SEM (cell line): ENCODE measurements around the gene NLN.

- PRO-cap: no peak
Observed at GRCh38 chr5:61275805-61276300, 56.2 kb upstream of the ZSWIM6 start.

- PRO-cap: no peak
Observed at GRCh38 chr5:61319223-61320253, 12.5 kb upstream of the ZSWIM6 start.

DNA sequence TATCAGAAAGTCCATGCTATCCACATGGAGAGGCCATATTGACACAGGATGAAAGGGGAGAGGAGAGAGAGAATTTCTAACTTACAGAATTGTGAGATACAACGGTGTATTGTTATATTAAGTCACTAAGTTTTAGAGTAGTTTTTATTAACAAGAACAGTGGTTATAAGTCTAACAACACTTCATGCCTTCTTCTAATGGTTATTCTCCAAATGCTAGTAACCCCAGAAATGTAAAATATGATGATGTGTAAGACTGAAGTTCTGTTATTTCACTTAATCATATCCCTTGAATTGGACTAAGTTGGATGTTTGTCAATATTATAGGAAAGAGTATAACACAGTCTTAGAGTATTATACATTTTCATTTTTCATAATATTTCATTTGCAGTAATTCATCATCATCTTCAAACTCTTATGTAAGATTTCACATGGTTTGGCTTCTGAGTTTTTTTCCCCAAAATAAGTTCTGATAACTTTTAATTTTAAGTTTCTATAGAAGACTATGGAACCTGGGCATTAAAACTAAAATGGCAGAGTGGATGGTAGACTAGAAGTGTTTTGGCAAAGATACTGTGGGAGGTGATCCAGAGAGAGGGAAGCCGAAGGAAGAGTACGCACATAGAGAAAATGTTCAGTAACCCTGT, 176.9 kb downstream of the ZSWIM6 start:
- PRO-cap: no peak

GRCh38 chr5:61543154-61544254, 211.4 kb downstream of the ZSWIM6 start:
- PRO-cap: no peak

- PRO-cap: no peak
Observed at GRCh38 chr5:64135068-64135267, 30.7 kb upstream of the RNF180 start.

DNA sequence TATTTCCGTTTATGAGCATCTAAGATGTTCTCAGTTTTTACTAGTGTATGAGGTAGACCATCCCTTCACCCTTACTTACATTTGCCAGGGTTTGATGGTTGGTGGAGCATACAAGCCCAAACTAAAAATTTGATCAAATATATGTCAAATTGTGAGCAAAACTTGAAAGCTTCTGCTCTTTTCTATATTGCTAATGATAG, 267.5 kb downstream of the CWC27 start:
- PRO-cap: no peak

DNA sequence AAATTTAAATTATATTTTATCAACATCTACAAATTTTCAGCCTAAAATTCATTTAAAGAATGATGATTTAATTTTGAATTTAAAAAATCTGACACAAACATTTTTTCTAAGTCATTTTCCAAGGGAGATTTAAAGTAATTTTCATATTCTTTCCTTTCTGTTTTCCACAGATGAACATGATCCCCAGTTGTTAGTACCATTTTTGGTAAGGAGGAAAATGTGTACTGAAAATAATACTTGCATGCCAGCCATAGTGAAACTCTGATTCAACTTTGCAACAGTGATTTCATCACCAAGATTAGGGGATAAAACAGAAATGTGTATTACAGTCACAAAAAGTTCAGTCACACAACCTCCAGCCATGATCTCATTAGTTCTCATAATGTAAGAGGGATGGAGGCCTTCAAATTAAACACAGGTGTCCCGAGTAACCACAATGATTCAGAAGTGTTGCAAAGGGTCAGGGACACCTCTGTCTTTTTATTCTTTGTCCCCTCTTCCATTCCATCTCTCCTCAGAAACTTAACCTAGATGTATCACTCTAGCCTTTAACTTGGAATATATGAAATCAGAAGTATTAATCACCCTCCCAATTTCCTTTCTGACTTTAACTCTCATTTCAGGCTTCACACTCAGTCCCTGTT, 291.4 kb downstream of the ADAMTS6 start:
- PRO-cap: no peak

- PRO-cap: no peak
Observed at GRCh38 chr5:65563751-65564125, 642 bp downstream of the PPWD1 start.

- PRO-cap: no peak
Observed at GRCh38 chr5:65611571-65612116, 12.5 kb downstream of the TRIM23 start.

- PRO-cap: no peak
Observed at GRCh38 chr5:65721089-65721284, 922 bp downstream of the SGTB start.

DNA sequence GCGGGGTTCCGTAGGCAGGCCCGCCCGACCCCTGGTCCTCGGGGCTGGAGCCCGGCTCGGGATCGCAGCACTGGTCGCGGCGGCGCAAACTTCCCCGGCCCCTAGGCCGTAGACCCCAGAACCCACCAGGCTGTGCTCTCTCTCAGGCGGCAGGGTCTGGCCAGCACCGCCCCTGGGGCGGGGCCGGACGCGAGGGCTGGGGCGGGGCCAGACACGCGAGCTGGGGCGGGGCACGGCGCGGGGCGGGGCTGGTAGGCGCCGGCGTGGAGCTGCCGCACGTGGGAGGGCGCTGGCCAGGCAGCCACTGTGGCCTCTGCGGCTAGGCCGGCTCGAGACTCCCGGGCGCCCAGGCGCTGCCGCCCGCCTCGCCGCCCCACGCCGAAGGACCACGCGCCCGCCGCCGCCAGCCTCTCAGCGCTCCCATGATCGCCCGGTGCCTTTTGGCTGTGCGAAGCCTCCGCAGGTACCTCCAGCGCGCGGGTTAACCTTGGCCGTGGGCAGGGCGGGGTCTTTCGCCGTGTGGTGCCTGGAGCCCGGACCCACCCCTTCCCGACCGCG, at the start of gene NLN:
Gene NLN (plus strand): TSS at position 254 of the 558 bp plus-strand sequence.
- PRO-cap: bidirectional peak, plus-strand start at position 296 of the sequence, minus-strand start at position 129 of the sequence

GRCh38 chr5:65866794-65867370, 59.5 kb upstream of the ERBIN start:
- PRO-cap: no peak

GRCh38 chr5:65867478-65868086, 58.8 kb upstream of the ERBIN start:
- PRO-cap: no peak

GRCh38 chr5:66098934-66099506, 45.1 kb upstream of the SREK1 start:
- PRO-cap: no peak

- PRO-cap: no peak
Observed at GRCh38 chr5:66100032-66100564, 44.0 kb upstream of the SREK1 start.

GRCh38 chr5:66153739-66154245, 9.7 kb downstream of the SREK1 start:
- PRO-cap: no peak

DNA sequence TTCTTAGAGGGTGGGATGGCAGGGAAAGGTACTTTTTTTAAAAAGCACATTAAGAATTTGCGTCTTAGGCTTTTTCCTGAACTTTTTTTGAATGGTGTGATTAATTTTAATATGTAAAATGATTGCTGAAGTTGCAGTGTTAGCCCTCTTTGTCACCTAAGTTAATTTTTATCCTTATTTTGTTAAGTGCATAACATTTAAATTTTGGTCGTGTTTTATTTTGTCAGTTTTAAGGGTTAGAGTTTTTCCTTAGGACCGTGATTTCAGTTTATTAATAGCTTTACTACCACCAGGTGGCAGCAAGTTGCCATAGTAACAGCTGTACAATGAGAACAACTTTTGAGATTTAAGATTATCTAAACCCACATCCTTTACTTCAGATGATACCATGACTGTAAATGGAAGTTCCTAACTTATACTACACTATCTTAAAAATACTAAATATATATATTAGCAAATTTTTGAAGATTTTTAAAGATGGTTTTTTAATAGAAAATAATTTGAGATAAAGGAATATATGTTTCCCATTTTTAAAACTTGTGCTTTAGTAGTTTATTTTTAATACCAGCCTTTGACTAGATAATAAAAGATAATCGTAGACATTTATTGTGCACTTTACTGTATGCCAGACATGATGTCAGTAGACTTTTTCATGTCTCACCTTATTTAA, 27.2 kb downstream of the SREK1 start:
- PRO-cap: no peak

- PRO-cap: no peak
Observed at GRCh38 chr5:66174343-66175408, 30.6 kb downstream of the SREK1 start.

DNA sequence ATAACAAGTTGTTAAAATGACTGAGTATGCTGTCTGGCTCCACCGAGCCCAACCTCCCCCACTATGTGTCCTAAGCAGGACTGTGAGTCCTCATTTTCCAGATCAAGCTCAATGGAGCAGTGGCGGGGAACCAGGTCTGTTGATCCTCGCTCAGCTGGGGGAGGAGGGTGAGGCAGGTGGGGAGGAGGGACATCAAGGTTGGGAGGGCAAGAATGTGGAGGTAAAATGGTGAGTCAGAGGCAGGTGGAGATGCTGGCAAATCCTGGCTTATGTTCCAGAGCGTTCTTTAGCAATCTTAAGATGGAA, 63.9 kb downstream of the SREK1 start:
- PRO-cap: no peak

DNA sequence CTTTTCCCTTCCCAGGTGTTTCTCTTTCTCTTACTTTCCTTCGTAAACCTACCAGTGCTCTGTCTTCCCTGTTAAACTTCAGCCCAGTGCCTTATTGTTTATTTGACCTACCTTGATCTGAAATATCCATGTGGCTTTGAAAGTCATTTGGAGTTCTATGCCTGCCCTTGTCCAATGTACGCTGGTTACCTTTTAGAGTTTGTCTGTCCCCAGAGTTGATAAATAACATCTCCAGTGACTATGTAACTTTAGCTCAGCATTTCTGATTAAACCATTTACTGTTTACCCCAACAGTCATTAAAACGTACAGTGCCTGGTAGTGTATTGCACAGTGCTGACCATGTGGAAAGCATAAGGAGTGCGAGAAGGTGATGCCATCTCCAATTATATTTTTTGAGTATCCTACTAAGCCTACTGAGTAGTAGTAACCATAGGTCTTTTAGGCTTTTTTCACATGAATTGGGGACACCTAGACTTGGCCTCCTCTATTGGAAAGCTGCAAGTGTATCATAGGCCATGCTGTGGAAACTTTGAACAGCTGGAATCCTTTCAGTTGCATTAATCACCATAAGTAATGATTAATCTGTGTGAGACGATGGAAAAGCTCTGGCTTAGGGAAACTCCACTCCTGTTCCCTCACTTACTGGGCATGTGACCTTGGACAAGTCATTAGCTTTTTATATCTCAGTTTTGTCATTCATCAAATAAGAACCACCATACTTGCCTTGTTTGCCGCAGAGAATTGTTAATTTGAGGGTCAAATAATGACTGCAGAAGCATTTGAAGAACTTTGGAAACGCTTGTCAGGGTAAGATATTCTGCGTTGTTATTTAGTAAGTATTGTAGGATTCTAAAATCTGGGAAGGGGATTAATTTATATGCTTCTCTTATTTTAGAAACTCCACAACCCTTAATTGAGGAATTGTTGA, 93.5 kb downstream of the MAST4 start:
- PRO-cap: no peak